ENCODE measurements around the gene RFC4.

GRCh38 chr3:185914281-185915050, 23.3 kb downstream of the TRA2B start:
- PRO-cap, 2 experiments = peak in 1 of 2 experiments; most common minus-strand start chr3:185914332 (in 1)

GRCh38 chr3:185922051-185922554, 15.7 kb downstream of the TRA2B start:
- PRO-cap, 2 experiments = no peak in any of the 2 experiments

GRCh38 chr3:185950928-185951233, 13.1 kb upstream of the TRA2B start:
- PRO-cap, 2 experiments = no peak in any of the 2 experiments

DNA sequence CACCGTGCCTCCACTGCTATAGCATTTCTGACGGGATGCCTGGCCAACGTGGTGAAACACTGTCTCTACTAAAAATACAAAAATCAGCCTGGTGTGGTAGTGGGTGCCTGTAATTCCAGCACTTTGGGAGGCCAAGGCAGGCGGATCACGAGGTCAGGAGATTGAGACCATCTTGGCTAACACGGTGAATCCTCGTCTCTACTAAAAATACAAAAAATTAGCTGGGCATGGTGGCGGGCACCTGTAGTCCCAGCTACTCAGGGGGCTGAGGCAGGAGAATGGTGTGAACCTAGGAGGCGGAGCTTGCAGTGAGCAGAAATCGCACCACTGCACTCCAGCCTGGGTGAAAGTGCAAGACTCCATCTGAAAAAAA, 36.0 kb upstream of the TRA2B start:
- PRO-cap, 2 experiments = no peak in any of the 2 experiments

DNA sequence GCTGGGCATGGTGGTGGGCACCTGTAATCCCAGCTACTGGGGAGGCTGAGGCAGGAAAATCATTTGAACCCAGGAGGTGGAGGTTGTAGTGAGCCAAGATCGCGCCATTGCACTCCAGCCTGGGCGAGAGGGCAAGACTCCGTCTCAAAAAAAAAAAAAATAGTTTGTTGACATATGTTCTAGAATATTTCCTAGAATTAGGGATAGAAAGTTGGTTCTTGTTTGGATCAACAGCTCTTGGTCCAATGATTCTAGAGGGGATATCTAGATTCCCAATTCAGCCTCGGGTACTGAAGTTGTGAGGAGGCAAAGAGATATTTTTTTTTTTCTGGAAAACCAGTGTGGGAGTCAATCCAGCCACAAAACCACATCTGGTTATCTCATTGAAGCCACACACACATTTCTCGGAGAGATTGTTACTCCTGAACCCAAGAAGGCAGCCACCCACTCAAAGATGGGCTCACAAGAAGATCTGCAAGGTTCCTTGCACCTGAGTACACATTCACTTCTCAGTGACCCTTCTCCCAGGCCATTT, 39.0 kb upstream of the TRA2B start:
- PRO-cap, 2 experiments = no peak in any of the 2 experiments

- PRO-cap, 2 experiments = no peak in any of the 2 experiments
These were observed 61.1 kb downstream of the ETV5 start for GRCh38 chr3:186047647-186048357.

GRCh38 chr3:186107616-186108256, 1.2 kb downstream of the ETV5 start:
- PRO-cap, 2 experiments = no peak in any of the 2 experiments

- PRO-cap, 2 experiments = no peak in any of the 2 experiments
These were observed 40.5 kb upstream of the ETV5 start for GRCh38 chr3:186149226-186149978.

GRCh38 chr3:186193931-186194607, 85.2 kb upstream of the ETV5 start:
- PRO-cap, 2 experiments = no peak in any of the 2 experiments

GRCh38 chr3:186360714-186361228, 1.3 kb downstream of the DGKG start:
- PRO-cap, 2 experiments = no peak in any of the 2 experiments

DNA sequence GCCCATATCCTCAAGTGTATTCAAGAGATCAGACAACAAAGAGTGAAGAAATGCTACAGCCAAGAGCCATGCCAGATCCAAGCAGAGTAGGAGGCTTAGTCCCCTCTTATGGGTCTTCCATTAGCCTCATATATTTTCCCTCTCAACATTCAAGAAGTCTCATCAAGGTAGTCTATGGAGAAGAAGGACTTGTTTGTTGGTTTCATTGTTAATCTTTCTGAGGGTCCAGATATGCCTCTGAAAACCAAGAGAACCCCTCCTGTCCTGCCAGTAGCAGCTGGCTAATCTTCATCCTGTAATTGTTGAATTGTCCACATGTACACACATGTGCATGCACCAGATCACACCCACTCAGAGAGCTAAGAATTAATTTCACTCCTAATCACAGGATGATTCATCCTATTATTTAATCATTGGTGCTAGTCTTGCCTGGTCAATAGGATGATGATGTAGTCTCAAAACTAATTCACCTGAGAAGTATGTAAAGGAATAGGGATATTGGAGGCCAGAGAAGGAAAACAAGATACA, 7.9 kb upstream of the AHSG start:
- PRO-cap, 2 experiments = no peak in any of the 2 experiments

GRCh38 chr3:186787669-186788135, 4.3 kb downstream of the EIF4A2 start:
- PRO-cap, 2 experiments = no peak in any of the 2 experiments

- PRO-cap, 2 experiments = peak in 2 of 2 experiments; most common plus-strand start chr3:186806528 (in 1); most common minus-strand start chr3:186806908 (in 2)
These were observed at the start of gene RFC4 for GRCh38 chr3:186805987-186807117. TSS of gene RFC4 (minus strand) at chr3:186806482.

DNA sequence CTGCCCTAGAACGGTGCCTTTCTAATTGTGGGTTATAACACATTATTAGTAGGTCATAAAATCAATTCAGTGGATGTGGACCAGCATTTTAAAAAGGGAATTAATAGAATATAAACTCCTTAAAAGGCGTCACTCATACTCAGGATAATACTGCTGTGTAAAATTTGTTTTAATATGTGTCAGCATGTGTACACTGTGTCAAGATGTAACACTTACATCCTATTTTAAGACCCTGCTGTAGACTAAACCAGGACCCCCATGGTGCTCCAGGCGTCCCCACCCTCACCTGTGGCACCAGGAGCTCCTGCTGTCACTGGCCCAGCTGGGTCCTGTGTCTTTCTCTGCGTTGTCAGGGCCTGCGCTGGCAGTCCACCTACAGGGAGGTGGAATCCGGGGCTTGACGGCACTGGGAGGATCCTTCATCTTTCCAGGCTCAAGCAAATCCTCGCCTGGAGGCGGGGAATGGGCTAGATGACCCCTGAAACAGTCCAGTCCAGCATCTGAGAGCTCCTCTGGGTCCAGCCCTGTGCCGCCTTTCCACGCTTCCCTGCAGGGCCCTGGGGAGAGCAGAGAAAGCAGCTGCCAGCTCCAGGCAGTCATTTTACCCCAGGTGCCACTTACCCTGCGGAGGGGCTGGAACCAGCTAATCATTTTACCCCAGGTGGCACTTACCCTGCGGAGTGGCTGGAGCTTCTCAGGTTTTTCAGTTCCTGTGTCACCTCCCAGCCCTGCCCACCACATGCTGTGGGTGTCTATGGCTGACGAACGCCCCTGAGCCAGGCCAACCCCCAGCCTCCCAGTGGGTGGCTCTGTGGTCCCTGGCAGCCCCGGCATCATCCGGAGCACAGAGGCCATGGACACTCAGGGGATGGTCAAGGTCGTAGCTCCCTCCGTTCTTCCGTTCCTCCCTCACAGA, 18.1 kb upstream of the ADIPOQ start:
- PRO-cap, 2 experiments = no peak in any of the 2 experiments

DNA sequence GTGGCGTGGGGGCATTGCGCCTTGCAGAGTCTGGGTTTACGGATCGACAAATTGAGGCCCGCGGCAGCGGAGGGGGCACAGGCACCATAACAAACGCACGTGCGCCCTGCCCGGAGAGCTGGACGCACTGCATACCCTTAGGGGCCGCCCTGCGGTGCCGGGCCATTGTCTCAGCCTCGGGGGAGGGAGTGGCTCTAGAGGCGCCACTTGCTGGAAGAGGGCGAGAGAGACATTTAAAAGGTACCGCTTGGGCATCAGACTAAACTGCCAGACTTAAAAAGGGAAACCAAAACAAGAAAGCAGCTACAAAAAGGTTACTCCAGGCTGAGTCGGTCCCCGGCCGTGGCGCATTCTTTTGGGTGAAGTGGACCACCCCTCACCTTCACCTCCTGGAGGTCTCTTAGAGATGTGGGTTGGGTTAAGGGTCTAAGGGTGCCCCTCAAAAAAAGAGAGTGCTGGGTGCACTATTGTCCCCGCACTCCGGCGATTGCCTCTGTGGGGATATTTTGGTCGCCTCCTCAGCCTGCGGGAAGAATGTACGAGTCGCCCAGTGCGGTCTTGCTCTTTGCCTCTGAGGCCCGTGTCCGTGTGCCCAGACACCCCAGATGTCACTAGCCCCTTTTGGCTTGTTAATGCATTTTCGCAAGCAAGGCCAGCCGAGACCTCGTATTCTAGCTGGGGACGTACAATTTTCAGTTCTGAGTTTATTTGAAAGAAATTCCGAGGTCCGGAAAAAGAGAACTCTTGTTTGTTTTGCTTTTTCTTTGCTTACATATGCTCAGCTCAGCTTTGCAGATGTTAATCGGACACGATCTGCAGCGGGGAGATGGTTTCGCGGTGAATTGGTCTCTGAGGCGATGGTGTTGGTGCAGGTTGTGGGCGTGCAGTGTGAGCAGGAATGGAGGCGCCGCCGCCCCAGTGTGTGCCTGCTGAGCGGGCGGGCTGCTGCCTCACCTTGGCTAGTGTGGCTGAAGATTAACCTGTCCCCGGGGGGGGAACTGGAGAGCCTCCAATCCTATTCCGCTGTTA, 1.1 kb downstream of the ST6GAL1 start:
- PRO-cap, 2 experiments = peak in 2 of 2 experiments; most common plus-strand start position 302 of the sequence (in 2); most common minus-strand start position 129 of the sequence (in 2)

- PRO-cap, 2 experiments = no peak in any of the 2 experiments
These were observed 99.3 kb downstream of the RPL39L start for GRCh38 chr3:187039757-187040595.

- PRO-cap, 2 experiments = no peak in any of the 2 experiments
These were observed 77.0 kb downstream of the RPL39L start for GRCh38 chr3:187062403-187062644.

- PRO-cap, 2 experiments = no peak in any of the 2 experiments
These were observed 14.0 kb upstream of the RTP1 start for GRCh38 chr3:187183236-187183725.

GRCh38 chr3:187287216-187287477, 4.4 kb downstream of the MASP1 start:
- PRO-cap, 2 experiments = no peak in any of the 2 experiments

GRCh38 chr3:187412397-187412969, 44.3 kb downstream of the RTP4 start:
- PRO-cap, 2 experiments = no peak in any of the 2 experiments